ENCODE measurements around the gene RHOH.

DNA sequence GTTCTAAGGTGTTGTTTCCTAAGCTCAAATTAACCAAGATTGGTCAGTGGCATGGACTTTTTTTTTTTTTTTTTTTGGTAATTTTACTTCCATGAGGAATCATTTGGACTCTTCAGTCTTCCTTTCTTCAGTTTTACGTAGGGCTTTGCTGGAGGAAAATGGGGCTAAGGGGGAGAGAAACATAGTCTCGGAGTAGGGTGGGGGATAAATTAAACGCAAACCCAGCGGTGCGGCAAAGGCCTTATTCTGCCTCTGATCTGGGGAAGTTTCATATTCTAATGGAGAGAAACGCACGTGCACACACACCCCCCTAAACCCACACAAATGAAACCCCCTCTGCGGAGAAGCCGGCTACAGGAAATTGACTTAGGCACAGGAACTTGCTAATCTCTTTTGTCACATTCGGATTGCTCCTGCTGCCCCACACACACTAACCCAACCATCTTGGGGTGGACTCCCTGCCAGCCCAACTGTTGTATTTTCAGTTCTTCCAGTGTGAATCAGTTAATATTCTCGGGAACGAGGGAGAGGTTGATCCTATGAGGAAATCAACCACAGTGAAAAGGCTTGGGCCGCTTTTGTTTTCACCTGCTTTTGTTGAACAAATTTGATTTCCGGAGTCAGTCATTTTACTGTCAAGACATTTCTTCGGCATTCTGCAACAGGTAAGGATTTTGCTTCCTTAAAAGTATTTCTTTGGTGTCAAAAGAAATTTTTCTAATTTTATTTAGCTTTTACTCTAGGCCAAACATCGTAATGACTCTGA lies at the start of gene RHOH:
Gene RHOH (plus strand): TSS at position 396 of the 766 bp plus-strand sequence.
- PRO-cap = unidirectional peak, plus-strand start at position 401 of the sequence
- RAMPAGE, long total RNA, 4 experiments = start-site peak on the plus strand in 3 of 4 experiments, centred at positions 398 to 422 of the sequence, 6 to 15 reads per replicate

DNA sequence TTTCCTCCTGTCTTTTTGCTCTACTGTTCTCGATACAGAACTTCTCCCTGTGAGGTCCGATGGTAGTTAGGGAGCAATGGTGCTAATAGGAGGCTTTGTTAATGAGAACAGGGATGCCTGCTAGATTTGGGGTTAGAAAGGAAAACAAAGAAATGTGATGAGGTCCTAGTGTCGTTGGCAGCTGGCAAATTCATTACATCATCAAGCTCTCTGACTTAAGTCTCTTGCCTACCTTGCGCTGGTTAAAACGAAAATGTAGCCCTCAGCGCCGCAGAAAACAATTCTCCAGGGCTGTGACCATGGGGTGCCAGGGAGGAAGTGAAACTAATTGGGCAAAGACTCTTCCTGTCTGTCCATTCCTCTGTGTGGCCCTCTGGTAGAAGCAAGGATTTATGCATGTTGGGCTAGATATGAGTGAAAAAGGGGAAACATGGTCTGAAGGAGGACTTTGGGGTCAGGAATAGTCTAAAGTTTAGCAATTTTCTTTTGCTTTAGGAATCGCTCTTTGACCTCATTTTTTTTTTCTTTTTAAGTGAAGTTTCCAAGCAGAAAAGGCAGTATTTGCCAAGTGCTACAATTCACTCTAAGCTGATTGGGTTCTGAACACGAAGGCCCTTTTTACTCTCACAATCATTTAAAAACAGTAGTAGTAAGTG lies 27.5 kb upstream of the CHRNA9 start:
- PRO-cap = no peak
- RAMPAGE, long total RNA, 4 experiments = no peak in any of the 4 experiments

DNA sequence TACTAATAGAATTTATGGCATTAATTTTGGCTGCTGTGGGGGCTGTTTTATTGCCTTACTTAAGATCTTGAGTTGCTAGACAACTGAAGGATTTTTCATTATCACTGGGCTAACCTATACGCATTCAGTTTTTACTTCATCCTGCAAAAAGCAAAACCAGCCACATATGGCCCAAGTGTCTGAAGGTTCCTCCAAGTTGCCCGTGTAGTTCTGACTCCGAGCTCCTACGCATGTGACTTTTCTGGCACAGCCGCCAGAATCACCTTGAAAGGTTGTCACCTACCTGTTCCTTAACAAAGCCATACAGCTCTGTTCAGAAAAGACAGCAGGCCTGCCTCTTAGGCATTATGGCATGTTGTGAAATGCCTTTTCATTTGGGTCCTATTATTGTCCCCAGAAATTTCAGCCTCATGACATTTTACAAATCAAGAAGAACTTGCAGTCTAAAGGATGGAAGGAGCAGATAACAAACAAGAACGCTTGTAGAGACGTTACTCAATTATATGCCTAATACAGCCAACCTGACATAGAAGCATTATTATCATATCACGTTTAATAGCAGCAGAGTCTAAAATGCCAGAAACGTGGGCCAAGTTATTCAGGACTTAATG lies 118.6 kb downstream of the RBM47 start:
- PRO-cap = no peak
- RAMPAGE, long total RNA, 4 experiments = no peak in any of the 4 experiments

DNA sequence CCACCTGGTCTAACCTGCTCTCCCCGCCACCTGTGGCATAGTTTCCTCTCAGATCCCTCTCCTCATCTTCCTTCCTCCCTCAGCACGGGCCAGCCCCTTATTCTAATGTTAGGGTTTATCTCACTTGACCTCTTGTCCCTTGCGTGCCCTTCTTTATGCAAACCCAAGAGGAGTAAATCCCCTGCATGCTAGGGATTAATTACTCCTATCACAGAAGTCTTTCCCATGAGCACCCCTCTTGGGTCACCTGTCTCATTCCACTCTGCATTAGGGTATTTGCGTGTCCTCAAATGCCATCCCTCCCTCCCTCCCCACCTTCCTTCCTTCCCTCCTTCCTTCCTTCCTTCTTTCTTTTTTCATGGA lies 112.9 kb downstream of the RBM47 start:
- PRO-cap = no peak
- RAMPAGE, long total RNA, 4 experiments = no peak in any of the 4 experiments

DNA sequence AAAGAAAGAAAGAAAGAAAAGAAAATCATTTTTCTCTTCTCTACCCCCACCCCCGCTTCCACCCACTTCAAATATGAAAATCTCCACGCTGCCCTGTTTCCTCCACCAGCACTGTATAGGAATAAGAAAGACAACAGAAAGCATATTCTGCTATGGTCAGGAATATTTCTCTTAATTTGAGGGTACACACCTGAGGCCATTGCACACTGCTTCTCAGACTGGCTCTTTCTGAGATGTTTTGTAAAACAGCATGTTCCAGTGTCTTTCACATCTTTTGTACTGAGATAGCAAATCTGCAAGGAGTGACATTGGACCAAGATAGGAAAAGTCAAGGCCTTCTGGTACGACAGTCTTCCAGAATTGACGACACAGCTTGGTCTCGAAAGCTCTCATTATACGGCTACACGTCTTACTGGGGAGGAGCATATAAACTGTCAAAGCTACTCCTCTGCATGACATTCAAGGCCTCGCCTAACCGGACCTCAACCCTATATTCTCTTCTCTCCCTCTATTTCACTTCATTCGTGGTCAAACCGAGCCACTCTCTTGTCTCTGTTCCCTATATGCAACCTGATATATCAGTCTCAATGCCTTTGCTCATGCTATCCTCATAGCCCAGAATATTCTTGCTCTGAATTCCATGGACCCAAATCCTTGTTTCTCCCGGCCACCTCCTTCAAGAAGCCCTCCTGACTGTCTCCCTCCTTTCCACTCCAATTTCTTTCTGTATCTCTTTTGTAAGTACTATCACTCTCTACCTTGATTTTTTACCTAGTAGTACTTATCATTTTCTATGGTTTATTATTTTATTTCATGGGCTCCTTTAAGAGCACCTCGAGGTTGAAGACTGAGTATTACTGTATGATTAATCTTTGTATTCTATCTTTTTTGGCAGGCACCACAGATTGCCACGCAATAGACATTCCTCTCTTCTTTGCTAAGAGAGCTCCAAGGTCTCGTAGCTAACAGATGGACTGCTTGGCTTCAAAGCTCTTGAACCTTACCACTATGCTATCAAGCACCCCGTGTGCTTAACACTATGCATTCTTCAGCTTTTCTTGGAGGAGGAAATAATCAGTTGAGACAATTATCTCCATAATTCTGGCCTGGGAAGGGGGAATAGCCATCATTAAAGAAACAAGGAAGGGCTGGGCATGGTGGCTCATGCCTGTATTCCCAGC lies 35.2 kb downstream of the RBM47 start:
- PRO-cap = no peak
- RAMPAGE, long total RNA, 4 experiments = no peak in any of the 4 experiments

- PRO-cap = no peak
- RAMPAGE, long total RNA, 4 experiments = no peak in any of the 4 experiments
These were observed 27.1 kb upstream of the NSUN7 start for GRCh38 chr4:40722387-40723276.

GRCh38 chr4:40963260-40963490 lies 213.4 kb downstream of the NSUN7 start:
- PRO-cap = no peak
- RAMPAGE, long total RNA, 4 experiments = no peak in any of the 4 experiments

DNA sequence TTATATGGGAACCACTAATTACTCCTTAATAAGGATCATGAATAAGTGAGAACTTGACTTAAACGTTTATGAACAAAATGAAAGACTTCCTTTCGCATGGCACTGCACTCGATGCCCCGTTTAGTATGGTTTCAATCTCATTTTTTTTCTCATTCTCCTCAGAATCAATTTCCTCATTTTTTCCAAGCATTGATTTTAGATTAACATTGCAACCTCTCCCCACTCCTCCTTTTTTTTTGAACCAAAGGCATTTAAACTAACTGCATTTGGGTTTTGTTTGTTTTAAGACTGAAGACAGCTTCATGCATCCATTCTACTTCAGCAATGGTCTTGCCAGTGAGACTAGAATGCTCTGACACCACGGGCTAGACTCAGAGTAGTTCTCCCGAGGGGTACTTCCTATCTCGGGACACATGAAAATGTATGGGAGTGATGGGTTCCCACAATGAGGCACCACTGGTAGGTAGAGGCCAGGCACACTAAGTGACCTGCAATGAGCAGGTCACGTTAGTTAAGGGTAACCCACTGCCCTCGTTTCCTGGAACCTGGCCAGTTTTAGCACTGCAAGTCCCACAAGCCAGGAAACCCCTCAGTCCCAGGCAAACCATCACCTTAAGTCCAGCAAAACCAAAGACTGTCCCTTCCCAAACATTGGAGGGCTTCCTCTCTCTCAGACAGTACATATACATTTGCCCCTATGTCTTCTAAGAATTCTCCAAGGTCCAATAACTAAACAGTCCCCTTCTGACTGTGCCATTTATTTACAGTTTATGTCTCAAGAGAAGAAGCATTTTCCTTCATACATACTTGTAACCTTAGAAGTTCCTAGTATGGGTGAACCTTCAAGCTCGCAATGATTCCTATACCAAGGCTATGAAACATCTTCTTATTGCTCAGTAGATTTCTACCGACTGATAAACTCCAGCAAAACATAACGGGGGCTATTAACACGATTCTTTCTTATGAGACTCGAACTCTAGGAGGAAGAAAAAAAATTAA lies 220.8 kb downstream of the NSUN7 start:
- PRO-cap = no peak
- RAMPAGE, long total RNA, 4 experiments = no peak in any of the 4 experiments

DNA sequence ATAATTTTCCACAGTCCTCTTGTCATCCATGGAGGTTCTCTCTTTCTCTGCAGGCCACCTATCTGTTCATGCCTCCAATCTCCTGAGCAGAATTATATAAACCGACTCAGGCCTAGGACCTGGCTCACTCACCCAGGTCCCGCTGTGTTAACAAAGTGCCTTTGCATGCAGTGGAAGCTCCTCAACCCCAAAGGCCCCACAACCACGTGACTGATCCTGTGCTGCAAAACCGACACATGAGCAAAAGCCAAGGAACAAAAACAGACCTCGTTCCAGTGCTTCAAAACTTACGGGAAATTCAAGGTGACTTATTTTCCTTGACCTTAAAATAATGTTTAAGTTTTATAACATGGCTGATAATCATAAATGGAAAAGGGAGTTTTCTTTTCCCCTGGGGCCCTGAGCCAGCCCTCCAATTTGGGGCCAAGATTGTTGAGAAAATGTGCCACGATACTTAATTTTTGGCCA lies 94.1 kb downstream of the APBB2 start:
- PRO-cap = no peak
- RAMPAGE, long total RNA, 4 experiments = no peak in any of the 4 experiments

DNA sequence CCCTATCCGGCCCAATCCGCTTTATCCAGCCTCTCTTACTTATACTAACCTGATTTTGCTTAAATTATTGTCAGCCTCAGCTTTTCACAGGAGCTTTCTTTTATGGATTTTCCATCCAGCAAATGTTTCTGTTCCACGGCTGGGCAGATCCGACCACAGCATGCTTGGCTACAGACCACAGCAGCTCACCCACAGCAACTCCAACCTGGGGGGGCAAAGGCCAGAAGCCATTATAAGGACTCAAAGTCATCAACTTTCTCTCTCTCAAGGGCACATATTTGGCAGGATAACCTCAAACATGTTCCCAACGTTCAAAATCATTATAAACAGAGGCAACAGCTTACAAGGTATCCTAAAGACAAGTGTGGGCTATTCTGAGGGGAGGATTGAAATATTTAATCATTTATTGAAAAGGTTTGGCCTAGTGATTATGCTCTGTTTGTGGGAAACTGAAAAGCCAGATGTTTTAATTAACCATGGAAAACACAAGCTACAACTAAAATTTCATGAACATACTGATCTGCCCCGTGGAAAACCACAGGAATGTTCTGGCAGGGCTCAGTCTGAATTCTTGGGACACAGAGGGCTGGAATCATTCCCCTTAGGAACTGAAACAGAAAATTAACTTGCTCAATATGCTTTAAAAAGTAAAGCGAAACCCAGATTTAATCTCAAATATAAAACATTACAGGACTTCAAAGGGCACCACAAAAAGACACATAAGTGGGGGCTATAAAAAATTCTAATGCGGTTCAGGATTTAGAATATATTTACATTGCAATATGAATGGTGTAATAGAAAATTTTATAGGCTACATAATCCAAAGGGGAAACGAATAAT lies 71.2 kb downstream of the APBB2 start:
- PRO-cap = no peak
- RAMPAGE, long total RNA, 4 experiments = start-site peak on the minus strand in 1 of 4 experiments, centred at position 167 of the sequence, 30 reads per replicate

GRCh38 chr4:41147656-41148008 lies 66.7 kb downstream of the APBB2 start:
- PRO-cap = no peak
- RAMPAGE, long total RNA, 4 experiments = no peak in any of the 4 experiments

DNA sequence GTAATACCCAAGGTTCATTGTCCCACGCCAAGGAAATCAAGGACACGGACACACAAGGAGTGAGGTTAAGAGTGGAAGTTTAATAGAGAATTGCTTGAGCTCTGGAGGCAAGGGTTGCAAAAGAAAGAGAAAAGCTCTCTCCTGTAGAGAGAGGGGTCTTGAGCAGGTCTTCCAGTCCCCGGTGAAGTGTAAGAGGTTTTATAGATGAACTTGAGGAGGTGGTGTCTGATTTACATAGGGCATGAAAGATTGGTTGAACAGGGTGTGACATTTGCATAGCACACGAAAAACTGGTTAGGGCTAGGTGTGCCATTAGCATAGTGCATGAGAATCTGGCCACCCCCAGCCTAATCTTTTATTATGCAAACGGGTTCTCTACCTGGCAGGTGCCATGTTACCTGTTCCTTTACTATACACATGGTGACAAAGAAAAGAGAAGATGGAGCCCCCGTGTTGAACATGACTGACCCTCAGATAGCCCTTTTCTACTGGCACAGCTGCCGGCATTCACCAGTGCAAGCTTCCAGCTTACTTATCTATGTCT lies 71.0 kb downstream of the UCHL1 start:
- PRO-cap = no peak
- RAMPAGE, long total RNA, 4 experiments = no peak in any of the 4 experiments

GRCh38 chr4:41360235-41361175 lies 103.8 kb downstream of the UCHL1 start:
- PRO-cap = unidirectional peak, plus-strand start at chr4:41360299; bidirectional peak, plus-strand start at chr4:41360423, minus-strand start at chr4:41360368; bidirectional peak, plus-strand start at chr4:41360473, minus-strand start at chr4:41360475; bidirectional peak, plus-strand start at chr4:41360807, minus-strand start at chr4:41360682; bidirectional peak, plus-strand start at chr4:41361118, minus-strand start at chr4:41360933
- RAMPAGE, long total RNA, 4 experiments = start-site peak on the plus strand in 4 of 4 experiments, at chr4:41360751-41360837 at its widest, 1,099 to 2,217 reads per replicate

DNA sequence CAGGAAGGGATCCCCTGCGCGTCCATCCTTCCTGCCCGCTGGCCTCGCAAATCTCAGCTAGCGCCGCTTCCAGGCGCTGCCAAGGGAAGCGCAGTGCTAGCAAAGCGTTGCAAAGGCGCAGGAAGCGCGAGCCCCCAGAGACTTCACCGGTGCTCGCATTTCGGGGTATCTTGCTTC lies 104.3 kb downstream of the UCHL1 start:
- PRO-cap = bidirectional peak, plus-strand start at position 110 of the sequence, minus-strand start at position 55 of the sequence
- RAMPAGE, long total RNA, 4 experiments = no peak in any of the 4 experiments

DNA sequence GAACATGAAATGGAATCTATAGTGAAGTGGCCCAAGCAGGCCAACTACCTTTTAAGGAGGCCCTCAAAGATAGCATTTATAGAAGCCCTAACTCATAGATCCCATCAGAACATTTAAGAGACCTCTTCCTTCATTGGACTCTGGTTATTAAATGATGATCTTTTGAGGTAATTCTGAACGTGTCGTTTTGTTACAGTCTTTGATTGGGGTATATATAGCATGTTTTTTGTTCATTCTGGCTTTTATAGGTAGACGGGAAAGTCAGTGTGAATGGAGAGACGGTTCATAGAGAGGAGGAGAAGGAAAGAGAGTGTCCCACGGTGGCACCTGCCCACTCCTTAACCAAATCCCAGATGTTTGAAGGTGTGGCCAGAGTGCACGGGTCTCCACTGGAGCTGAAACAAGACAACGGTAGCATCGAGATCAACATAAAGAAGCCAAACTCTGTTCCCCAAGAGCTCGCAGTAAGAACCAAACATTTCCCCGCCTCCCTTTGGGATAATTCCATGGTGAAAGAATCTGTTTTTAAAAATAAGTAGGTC lies 98.3 kb downstream of the PHOX2B start:
- PRO-cap = no peak
- RAMPAGE, long total RNA, 4 experiments = no peak in any of the 4 experiments

- PRO-cap = no peak
- RAMPAGE, long total RNA, 4 experiments = no peak in any of the 4 experiments
These were observed 92.1 kb downstream of the PHOX2B start for GRCh38 chr4:41656331-41657012.

GRCh38 chr4:41882398-41882867 lies 52.8 kb upstream of the TMEM33 start:
- PRO-cap = no peak
- RAMPAGE, long total RNA, 4 experiments = start-site peak on the minus strand in 1 of 4 experiments, at chr4:41882571-41882575 at its widest, 13 reads per replicate

DNA sequence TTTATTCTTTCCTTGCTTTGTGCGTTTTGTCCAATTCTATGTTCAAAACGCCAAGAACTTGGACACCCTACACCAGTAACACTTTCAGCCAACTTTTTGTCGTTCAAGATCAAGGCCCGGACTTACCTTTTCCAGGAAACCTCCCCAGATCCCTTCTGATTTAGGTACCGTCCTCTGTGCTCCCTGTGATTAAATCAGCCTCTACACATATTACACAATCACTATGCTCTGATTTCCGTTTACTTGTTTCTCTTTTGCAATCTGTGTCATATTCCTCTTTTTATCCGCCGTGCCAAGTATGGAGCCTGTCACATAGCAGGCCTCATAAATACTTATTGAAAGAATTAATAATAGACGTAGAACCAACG lies 765 bp upstream of the TMEM33 start:
- PRO-cap = unidirectional peak, minus-strand start at position 191 of the sequence
- RAMPAGE, long total RNA, 4 experiments = no peak in any of the 4 experiments

DNA sequence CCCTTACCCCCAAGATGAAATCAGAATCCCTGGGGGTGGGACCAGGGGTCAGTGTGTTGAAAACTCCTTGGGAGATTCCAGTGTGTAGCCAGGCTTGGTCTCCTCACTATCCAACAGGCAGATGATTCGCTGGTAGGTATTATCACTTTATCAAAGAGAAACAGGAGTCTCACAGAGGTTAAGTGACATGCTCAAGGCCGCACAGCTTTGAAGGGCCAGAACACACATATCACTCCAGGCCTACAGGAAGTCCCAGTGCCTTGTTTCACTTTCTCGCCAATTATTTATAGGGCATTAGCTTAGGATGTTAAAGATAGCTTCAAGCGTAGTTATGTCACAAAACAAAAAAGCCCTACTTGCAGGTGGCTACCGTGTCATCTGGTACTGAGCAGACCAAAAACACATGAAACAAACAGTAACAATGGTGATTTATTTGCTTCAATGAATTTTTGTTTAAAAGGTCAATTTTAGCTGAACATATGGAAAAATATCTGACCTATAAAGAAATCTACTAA lies 13.2 kb downstream of the ATP8A1 start:
- PRO-cap = no peak
- RAMPAGE, long total RNA, 4 experiments = no peak in any of the 4 experiments

DNA sequence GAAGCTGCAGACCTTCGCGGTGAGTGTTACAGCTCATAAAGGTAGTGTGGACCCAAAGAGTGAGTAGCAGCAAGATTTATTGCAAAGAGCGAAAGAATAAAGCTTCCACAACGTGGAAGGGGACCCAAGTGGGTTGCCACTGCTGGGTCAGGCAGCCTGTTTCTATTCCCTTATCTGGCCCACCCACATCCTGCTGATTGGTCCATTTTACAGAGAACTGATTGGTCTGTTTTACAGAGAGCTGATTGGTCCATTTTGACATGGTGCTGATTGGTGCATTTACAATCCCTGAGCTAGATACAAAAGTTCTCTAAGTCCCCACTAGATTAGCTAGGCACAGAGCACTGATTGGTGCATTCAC lies 647.1 kb downstream of the GABRG1 start:
- PRO-cap = no peak
- RAMPAGE, long total RNA, 4 experiments = no peak in any of the 4 experiments